Kidney (tissue), 2 donors: Measurements from ENCODE around the genes MED13 and CYB561.

DNA sequence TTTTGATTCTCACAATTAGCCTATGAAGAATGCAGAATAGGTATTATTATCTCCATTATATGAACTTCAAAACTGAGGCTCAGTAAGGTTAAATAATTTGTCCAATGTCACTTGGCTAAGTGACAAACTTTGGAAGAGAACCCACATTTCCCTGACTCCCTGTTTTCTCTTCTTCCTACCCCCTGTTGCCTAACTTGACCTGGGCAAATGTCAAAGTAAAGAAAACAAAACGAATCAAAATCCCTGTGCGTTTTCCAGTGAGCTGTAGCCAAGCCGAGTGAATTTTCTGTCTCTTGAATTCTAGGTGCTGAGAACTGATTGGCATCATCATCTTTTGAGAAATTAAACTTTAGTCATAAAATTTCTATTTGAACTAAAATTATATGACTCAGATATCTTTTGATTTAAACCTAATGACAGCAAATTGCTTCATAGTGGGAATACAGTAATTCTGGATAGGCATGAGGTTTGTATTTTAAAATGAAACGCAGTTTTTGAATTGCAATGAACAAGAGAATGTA lies 4.5 kb upstream of the NACA2 start:
- PRO-cap, result no peak
- RRBS, result no CpG with 5 or more reads among the region's 4 CpGs

GRCh38 chr17:61945014-61945556 lies 17.3 kb upstream of the INTS2 start:
- PRO-cap, result no peak
- RRBS, result no CpG with 5 or more reads among the region's 3 CpGs

GRCh38 chr17:62064778-62065834 lies at the start of gene MED13:
MED13 (minus strand) TSS chr17:62065278.
- PRO-cap, result unidirectional peak, plus-strand start at chr17:62064951; bidirectional peak, plus-strand start at chr17:62065313, minus-strand start at chr17:62065254; bidirectional peak, plus-strand start at chr17:62065734, minus-strand start at chr17:62065719
- RRBS, result 2% methylated on average over 46 of the region's 102 CpGs

- PRO-cap, result no peak
- RRBS, result no CpG with 5 or more reads among the region's 7 CpGs
These were observed 12.0 kb upstream of the MED13 start for GRCh38 chr17:62076997-62077509.

DNA sequence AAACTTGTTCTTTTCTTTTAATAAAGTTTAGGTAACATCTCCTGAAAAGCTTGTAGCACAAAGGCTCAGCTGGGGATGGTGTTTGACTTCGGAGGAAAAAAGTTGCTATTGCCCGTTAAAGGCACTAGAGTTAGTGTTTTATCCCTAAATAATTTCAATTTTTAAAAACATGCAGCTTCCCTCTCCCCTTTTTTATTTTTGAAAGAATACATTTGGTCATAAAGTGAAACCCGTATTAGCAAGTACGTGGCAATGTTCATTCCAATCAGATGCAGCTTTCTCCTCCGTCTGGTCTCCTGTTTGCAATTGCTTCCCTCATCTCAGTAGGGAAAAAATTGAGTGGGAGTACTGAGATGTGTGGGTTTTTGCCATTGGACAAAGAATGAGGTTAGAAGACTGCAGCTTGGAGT lies 14.5 kb upstream of the MRC2 start:
- PRO-cap, result no peak
- RRBS, result no CpG with 5 or more reads among the region's 5 CpGs

GRCh38 chr17:62652806-62653782 lies 25.6 kb downstream of the MRC2 start:
- PRO-cap, result no peak
- RRBS, result under 1% methylated on average over 14 of the region's 40 CpGs

GRCh38 chr17:62800607-62801099 lies 7.5 kb downstream of the MARCHF10 start:
- PRO-cap, result no peak
- RRBS, result 33% methylated on average over 1 of the region's 8 CpGs

- PRO-cap, result bidirectional peak, plus-strand start at chr17:63446384, minus-strand start at chr17:63446292
- RRBS, result 2% methylated on average over 45 of the region's 63 CpGs
These were observed at the start of gene CYB561 for GRCh38 chr17:63445994-63446471. CYB561 (minus strand) TSS chr17:63446306.

GRCh38 chr17:63641622-63642094 lies 19.4 kb downstream of the MAP3K3 start:
- PRO-cap, result no peak
- RRBS, result no CpG with 5 or more reads among the region's 3 CpGs

GRCh38 chr17:63694267-63695239 lies 5.4 kb downstream of the LIMD2 start:
- PRO-cap, result no peak
- RRBS, result no CpG with 5 or more reads among the region's 15 CpGs

- PRO-cap, result no peak
- RRBS, result 20% methylated on average over 9 of the region's 36 CpGs
These were observed 1.3 kb downstream of the LIMD2 start for GRCh38 chr17:63698480-63699111.

- PRO-cap, result bidirectional peak, plus-strand start at chr17:63700773, minus-strand start at chr17:63700723; bidirectional peak, plus-strand start at chr17:63701233, minus-strand start at chr17:63701153
- RRBS, result 9% methylated on average over 34 of the region's 60 CpGs
These were observed 788 bp upstream of the LIMD2 start for GRCh38 chr17:63700629-63701197.

GRCh38 chr17:63706765-63707251 lies 6.9 kb upstream of the LIMD2 start:
- PRO-cap, result no peak
- RRBS, result no CpG with 5 or more reads among the region's 4 CpGs

GRCh38 chr17:63827960-63828227 lies 431 bp upstream of the FTSJ3 start:
- PRO-cap, result no peak
- RRBS, result no CpG with 5 or more reads among the region's 7 CpGs

- PRO-cap, result bidirectional peak, plus-strand start at chr17:63839471, minus-strand start at chr17:63839365
- RRBS, result 75% methylated on average over 2 of the region's 5 CpGs
These were observed 3.2 kb downstream of the SMARCD2 start for GRCh38 chr17:63839194-63839843.

DNA sequence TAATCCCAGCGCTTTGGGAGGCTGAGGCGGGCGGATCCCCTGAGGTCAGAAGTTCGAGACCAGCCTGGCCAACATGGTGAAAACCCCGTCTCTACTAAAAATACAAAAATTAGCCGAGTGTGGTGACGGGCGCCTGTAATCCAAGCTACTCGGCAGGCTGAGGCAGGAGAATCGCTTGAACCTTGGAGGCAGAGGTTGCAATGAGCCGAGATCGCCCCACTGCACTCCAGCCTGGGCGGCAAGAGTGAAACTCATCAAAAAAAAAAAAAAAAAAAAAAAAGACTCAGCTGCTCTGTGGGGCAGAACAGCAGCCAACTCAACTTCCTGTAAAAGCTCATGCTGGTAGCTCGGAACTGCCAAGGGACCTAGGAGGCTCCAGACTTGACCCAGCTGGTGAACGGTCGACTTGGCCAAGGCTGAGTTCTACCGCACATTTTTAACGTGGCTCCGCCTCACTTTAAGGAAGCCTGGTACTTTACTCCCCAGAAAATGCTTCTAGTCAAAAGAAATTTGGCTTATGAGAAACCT lies 957 bp upstream of the SMARCD2 start:
- PRO-cap, result bidirectional peak, plus-strand start at position 378 of the sequence, minus-strand start at position 318 of the sequence
- RRBS, result no CpG with 5 or more reads among the region's 19 CpGs

- PRO-cap, result no peak
- RRBS, result 75% methylated on average over 3 of the region's 5 CpGs
These were observed 4.7 kb downstream of the CD79B start for GRCh38 chr17:63927413-63927889.

GRCh38 chr17:63969081-63969654 lies 3.5 kb downstream of the SCN4A start:
- PRO-cap, result no peak
- RRBS, result no CpG with 5 or more reads among the region's 11 CpGs

GRCh38 chr17:63998822-63999241 lies 681 bp downstream of the PRR29 start:
- PRO-cap, result no peak
- RRBS, result 18% methylated on average over 13 of the region's 20 CpGs

DNA sequence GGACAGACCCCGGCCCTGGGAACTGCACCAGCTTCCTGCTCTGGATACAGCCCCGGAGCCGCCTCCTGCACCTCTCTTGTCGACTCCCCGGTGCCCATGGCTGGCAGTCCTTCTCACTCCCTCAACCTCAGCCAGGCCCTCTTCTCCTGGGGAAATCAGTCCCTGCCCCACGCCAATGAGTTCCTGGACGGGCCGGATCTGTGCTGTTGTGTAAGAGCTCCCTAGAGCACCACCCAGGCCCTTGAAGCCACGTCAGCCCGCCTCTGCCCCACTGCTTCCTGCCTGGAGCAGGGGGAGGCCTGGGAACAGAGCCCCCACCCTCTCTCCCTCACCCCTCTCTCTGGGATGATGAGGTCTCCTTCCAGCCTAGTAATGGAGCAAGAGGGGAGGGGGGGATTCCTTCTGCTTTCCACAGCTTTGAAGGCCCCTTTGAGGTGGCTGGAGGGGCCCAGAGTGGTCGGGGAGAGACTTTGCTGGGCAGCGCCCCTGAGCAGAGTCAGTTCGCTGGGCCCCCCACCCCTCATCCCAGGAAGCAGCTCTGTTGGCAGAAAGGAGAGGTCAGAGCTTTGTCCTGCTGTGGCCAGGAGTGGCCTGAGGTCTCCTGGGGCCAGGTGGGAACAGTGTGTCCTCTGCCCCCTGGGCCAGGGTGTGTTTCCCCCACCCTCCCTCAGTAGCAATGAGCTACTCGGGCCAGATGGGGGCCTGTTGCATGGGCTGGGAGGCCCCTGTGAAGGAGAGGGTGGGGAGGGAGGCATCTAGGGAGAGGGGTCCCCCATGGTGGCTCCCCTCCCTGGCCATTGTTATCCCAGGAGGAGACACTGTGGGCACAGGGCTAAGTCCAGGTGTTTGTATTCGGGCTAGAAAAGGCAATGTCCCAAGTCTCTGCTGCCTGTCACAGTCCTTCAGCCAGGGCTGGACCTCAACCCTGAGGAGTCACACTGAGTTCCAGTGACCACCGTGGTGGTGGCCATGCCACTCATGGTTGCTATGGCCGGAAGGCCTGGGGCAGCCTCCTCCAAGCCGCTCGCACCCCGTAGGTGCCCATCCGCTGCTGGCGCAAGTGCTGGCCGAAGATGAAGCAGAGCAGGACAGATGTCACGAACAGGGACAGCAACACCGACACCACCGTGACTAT lies 4.0 kb downstream of the PRR29 start:
- PRO-cap, result no peak
- RRBS, result 52% methylated on average over 6 of the region's 26 CpGs